GM12891 (cell line): ENCODE measurements around the genes IGDCC4, SLC24A1, DIS3L and MAP2K1.

DNA sequence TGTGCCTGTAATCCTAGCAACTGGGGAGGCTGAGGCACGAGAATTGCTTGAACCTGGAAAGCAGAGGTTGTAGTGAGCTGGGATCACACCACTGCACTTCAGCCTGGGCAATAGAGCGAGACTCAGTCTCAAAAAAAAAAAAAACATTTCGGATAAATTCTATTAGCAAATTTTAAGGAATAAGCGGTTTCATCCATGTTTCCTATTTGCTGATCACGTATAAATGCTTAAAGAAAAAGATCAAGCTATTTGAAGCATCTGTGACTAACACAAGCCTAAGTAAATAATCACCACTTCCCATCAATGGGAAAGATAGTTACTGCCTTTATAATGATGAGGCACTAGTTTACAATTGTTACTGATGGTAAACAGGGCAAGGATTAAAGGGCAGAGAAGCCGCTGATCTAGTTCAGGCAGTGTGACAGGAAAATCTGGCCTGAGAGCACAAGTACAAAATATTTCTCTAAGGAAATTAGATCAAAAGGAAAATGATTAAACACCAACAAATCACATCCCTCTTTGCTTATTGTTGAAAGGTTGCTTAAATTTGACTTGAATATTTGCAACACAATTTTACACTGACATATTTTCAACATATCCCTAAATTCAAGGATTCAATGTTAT, 13.7 kb downstream of the CLPX start:
- RRBS, result no CpG with 5 or more reads among the region's 6 CpGs

DNA sequence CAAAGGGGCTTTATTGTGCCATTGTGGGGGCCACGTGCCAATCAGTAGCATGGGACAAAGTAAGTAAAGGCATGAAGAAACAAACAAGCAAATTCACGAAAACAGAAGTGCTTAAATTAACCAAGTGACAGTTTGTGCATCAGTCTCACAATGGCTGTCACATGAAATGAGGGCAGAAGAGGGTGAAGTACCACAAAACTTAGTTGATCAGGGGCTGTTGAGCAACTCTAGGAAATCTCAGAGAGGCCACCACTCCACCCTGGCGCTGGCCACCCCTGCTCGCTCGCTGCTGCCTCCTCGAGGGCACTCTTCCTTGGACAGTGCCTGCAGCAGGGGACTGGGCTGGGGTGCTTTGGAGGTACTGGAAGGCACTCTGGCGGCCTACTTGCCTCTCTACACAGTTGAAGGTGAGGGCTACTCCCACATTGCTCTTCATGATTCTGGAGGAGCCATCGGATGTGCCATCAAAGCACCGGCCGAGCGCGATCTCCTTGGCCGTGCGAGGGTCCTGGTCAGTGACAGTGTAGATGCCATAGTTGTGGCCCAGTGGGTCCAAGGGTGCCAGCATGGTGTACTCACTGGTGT, 11.5 kb upstream of the CLPX start:
- RRBS, result no CpG with 5 or more reads among the region's 14 CpGs

GRCh38 chr15:65287001-65287199, 217 bp upstream of the PARP16 start:
- RRBS, result no CpG with 5 or more reads among the region's 22 CpGs

- RRBS, result no CpG with 5 or more reads among the region's 21 CpGs
Measured at GRCh38 chr15:65384758-65385365, 7.1 kb upstream of the IGDCC3 start.

DNA sequence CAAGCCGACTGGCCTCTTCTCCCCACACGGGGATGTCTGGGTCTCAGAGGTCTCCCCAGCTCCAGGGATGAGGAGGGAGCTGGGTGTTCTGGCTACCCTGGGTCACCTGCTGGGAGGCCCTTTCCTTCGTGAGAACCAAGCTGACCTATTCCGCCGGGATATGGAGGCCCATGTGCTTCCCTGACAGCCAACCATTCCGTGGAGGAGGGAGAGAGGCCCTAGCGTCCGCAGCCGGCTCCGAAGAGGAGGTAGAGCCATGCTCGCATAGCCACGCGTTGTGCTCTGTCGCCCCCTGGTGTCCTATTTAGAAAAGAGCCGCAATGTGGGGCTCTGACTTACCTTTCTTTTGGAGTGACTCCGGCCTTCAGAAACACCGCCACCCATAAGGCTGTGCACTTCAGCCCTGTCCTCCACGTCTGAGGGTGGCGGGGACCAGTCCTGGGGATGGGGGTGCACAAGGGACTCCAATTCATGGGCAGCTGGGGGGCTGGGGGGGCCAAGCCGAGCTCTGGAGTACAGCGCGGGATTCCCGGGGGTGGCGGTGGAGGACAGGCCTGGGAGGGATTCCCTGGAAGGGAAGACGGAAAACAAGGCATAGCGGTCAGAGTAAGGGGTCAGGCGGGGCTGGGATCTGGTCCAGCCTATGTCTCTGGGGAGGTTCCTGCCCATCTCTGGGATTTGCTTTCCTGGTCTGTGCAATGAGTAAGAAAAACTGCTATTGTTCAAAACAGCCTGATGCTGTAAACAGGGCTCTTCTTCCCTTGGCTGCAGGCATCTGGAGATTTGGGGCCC, 7.9 kb upstream of the IGDCC3 start:
- RRBS, result 1% methylated on average over 4 of the region's 27 CpGs

DNA sequence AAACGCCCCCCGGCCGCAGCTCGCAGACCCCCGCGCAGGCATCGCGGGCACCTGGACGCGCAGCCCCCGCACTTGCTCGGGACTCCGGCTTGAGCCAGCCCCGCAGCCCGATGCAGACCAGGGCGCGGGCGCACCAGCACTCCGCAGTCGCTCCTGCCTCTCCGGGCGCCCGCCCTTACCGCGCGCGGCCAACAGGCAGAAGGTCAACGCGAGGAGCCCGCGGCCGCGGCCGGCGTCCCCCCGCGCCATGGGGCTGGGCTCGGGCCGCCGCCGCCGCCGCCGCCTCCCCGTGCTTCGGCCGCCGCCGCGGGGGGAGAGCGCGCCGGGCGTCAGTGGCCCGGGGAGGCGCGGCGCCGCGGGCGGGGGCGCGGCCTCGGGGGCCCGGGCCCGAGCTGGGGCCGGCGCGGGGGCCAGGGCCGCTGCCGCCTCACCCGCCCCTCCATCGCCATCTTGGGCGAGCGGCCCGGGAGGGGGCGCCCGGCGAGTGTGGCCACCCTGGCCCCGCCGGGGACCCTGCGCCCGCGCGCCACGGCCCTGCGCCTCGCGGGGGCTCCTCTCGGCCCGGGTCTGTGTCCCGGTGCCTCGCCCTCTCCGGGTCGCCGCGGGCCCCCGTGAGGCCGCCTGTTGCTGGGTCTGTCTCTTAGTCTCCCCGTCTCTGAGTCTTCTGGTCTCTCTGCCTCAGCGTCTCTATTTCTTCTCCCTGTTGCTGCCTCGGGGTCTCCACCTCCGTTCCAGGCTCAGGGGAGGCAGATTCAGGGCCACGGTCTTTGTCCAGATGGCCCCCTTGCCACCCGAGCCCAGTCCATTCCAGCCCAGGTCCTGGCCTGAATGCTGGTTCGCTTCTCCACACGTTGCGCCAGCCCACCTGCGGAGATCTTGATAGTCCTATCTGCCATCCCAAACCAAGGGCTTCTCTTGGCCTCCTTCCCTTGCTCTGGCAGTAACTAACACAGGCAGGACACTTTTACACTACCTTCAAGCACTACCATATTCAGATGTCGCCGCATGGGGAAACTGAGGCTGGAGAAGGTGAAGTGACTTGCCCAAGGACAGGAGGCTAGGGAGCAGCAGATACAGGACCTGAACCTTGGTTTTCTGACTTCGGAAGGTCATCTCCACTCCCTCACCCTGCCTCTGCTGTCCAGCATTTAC, at the start of gene IGDCC4:
Gene IGDCC4 (minus strand): TSS at position 334 of the 1,152 bp plus-strand sequence.
- RRBS, result 2% methylated on average over 67 of the region's 112 CpGs

DNA sequence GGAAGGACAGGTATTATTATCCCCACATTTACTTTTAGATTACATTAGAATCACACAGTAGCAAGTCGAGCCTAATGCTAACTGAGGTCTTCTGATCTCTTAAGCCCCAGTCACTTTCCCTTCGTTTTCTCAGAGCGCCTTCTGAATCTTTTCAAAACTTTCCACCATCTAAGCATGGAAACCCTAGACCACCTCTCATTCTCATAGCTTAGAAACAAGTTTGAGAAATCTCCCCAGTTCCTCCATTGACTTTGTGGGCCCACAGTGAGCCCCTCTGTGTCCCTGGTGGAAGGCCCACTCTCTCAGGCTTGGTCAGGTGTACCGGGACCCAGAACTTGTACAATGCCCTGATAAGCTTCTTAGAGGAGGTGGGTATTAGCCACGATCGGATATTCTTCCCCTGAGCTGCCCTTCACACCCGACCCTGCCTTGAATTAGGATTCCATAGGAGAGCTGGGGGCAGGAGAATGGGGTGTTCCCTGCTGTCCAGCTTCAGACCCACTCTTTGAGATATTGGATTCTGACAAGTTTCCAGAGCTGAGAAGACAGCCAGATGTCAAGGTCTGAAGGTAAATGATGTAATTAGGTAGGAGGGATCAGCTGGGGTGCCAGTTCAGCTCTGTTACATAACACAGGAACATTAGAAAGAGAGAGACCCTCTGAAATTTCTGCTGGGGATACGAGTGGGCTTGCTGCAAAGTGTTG, at the start of gene SLC24A1:
Gene SLC24A1 (plus strand): TSS at position 415 of the 705 bp plus-strand sequence.
- RRBS, result no CpG with 5 or more reads among the region's 8 CpGs

DNA sequence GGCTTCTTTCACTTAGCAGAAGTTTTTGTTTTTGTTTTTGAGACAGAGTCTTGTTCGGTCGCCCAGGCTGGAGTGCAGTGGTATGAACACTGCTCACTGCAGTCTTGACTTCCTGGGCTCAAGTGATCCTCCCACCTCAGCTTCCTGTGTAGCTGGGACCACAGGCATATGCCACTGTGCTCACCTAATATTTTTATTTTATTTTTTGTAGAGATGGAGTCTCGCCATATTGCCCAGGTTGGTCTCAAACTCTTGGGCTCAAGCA, 15.6 kb upstream of the DENND4A start:
- RRBS, result no CpG with 5 or more reads among the region's 3 CpGs

- RRBS, result no CpG with 5 or more reads among the region's 5 CpGs
Measured at GRCh38 chr15:65818651-65819538, 26.8 kb upstream of the DENND4A start.

DNA sequence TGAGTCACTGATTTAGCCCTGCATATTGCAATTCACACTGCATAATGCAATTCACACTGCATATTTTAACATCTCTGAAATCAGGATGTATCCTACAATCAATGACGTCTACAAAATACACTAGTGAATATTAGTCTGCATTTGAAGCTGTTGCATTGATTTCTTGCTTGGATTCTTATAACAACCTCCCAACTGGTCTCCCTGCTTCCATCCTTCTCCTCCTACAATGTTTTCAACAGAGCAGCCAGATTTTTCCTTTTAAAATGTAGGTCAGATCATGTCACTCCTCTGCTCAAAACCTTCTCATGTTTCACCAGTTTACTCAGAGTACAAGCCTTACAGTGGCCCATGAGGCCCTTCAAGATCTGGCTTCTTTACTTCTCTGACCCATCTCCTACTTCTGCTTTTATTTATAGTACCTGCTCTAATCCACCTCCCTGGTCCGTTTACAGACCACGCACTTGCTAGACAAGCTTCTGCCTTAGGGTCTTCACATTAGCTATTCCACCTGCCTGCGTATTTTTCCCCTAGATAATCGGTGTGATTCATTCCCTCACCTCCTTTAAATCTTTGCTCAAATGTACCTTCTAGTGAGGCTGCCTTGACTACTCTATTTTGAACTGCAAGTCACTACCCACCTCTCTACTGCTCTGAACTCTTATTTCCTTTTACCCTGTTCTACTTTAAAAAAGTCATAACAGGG, 11.3 kb upstream of the RAB11A start:
- RRBS, result no CpG with 5 or more reads among the region's 5 CpGs

GRCh38 chr15:65970884-65971659, 101.8 kb downstream of the RAB11A start:
- RRBS, result no CpG with 5 or more reads among the region's 8 CpGs

DNA sequence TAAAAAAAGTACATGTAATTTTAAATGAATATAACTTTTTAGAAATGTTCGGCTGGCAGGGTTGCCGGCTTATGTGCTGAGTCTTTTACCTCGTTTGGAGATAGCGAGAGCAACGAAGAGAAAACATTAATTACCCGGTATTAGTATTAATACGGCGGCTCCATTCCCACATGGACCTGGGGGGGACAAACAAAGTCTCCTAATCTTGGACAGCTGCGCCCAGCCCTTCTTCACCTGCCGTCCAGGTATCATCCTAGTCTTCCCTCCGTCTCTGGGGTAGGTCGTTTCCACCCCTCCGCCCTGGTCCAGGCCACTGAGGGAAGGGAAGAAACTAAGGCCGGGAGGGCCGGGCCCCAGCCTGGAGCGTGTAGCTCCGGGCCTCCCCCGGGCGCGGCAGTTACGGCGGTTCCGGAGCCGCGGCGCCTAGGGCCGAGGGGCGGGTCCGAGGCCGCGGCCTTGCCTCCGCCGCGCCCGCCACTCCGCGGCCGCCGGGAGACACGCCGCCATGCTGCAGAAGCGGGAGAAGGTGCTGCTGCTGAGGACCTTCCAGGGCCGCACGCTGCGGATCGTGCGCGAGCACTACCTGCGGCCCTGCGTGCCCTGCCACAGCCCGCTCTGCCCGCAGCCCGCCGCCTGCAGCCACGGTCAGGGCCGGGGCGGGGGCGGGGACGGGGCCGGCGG, at the start of gene DIS3L:
Gene DIS3L (plus strand): TSS at position 477 of the 681 bp plus-strand sequence.
- RRBS, result 3% methylated on average over 19 of the region's 61 CpGs

- RRBS, result no CpG with 5 or more reads among the region's 3 CpGs
Measured at GRCh38 chr15:66369714-66370099, 13.2 kb upstream of the TIPIN start.

GRCh38 chr15:66386159-66386493, 586 bp upstream of the MAP2K1 start:
- RRBS, result no CpG with 5 or more reads among the region's 10 CpGs

GRCh38 chr15:66386494-66387710, at the start of gene MAP2K1:
Gene MAP2K1, plus strand, starts transcription at chr15:66386912.
- RRBS, result 1% methylated on average over 57 of the region's 121 CpGs

- RRBS, result no CpG with 5 or more reads among the region's 2 CpGs
Measured at GRCh38 chr15:66410958-66411627, 24.4 kb downstream of the MAP2K1 start.

GRCh38 chr15:66444056-66444389, 53.5 kb downstream of the SNAPC5 start:
- RRBS, result no CpG with 5 or more reads among the region's 8 CpGs

DNA sequence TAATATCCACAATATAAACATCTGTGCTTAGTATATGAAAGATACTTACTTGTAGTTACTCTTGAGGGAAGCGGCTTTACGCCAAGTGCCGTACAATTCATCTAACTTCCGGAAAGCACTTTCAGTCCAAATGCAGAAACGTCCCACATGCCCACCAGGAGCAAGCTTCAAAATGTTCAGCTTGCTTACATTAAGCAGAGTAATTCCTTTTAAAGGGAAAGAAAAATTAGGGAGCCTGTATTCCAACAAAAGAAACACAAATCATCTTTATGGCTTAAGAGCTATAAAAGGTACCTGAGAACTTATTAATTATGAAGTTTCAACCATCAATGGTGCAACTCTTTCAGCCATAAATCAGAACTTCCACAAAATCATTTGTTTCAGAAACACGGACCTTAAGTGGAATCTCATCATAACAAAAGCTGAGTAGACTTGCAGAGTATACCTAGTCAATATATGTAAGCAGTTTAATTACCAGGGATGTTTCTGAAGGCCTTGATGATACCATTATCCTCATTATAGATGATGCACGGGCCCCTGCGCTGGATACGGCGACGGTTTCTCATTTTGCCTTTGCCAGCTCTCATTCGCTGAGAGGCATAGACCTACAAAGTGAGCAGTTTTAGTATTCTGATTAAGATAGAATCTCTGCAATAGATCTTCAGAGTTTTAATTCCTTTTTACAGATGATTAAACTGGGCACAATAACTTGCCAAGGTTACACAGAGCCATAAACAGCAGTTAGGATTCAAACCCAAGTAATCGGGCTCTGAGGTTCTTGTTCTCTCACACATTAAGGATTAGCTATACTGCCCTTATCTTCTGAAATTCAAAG, 3.5 kb downstream of the RPL4 start:
- RRBS, result no CpG with 5 or more reads among the region's 13 CpGs

DNA sequence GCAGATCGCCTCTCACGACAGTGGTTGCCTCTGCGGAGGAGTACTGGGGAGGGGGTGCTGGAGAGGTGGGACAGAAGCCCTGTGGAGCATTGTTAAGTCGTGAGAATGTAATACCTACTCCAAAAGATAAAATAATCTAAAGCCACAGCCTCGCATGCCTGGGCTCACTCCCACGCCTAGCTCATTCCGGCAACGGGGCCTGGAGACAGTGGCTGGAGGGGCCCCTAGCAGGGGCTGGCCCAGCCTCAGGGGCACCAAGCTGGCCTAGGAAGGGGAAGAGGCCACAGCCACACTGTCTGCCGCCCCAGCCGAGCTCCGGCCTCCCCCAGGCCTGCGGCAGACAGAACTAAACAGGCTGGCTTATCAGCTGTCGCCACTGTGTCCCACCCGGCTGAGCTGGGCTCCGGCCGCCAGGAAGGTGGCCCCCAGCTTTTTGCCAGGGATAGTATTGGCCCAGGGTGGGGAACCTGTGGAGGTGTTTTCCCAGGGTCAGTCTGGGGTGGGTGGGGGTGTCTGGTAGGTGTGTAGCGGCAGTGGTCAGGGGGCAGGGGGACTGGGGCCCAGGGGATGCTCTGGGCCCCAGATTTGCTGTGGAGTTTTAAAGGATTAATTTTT, 65.2 kb upstream of the LCTL start:
- RRBS, result 96% methylated on average over 4 of the region's 17 CpGs

DNA sequence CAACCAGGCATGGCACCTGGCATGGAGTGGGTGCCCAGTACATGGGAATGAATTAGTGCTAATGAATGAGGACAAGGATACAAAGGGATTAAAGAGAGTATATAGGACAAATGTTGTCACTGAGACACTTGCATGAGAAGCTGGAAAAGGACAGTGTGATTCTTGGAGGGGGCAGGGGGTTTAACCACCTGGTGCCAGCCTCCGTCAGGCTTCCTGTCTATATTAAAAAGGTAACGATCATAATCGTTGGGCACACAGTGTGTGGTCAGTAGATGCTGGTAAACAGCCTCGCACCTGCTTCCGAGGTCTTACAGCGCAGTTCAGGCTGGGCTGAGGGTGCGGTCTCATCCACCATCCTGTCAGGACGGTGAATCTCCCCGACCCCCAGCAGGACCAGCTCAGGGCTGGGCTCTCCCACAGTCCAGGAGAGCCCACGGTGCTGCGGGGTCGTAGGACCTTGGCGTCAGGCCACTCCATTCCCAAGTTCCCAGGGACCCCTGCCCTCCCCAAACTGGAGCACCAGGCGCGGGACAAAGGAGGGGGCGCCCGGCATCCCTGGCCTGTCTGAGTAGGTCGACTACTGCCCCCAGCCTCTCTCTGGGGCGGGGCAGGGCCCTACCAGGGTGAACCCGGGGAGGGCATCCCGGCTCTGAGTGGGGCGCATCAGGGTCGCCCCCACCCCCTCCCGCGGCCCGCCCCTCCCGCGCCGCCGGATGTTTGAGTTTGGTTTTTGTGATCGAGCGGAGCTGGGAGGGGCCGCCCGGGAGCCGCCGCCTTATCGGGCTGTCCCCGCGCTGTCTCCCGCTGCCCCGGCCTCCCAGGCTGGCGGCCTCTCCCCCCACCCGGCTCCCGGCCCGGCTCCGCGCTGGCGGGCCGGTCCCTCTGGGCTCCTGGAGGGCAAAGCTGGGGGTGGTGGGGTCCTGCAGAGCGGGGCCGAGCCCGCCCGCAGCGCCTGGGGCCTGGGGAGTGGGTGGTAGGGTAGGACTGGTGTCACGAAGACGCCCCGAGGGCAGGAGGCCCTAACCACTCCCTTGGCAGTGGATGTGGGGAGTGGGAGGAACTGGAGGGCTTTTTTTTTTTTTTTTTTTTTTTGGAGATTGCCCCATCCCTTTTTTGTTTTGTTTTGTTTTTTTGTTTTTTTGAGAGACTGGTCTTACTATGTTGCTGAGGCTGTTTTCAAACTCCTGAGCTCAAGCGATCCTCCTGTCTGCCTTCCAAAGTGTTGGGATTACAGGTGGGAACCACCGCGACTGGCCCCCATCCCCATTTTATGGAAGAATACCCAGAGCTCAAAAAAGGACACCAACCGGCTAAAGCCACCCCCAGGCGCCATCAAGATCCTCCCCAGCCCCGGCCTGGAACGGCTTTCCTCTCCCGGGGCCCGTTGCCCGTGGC, 47.3 kb upstream of the SMAD6 start:
- RRBS, result 30% methylated on average over 20 of the region's 67 CpGs